Fibroblast of villous mesenchyme (primary cell): Measurements from ENCODE around the gene MAGOH.

- CAGE, long polyA plus RNA, result no peak
Observed at GRCh38 chr1:53195329-53196039, 1.1 kb upstream of the CPT2 start.

DNA sequence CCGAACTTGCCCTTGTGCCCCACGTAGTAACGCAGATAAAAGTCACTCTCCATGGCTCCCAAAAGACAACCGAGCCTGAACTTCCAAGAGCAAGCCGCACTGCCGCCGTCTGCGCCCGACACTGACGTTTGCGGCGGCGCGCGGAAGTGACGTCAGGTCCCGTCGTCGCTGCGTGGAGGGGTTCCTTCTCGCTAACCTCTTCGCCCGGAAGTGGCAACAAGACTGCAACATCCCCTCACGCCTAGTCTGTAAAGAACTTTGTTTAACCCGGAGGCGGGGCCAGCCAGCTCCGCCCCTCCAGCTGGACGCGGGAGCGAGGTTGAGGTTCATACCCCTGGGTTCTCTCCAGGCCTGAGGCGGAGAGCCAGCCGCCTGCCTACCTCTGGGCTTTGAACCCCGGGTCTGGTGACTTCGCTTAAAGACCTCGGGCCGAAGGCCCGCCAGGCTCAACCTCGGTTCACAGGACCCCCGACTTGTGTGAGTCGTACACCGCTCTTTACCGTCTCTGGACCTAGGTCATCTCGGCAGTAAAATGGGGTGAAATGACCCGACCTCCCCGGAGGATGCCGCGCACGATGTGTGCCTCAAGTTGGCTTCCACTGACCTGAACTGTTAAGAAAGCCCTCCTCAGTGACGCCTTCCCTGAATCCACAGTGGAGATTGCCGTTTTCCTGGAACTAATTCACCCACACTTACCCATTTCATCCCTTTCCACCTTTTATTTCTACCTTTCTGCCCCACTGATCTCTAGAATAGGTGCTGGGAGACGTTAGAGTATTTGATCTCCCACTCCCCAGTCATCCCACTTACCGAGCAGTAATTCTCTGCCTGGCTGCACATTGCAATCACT, at the start of gene MAGOH:
MAGOH (minus strand) TSS at position 123 of the 850 bp plus-strand sequence.
- CAGE, long polyA plus RNA, result start-site peak on the minus strand centred at position 116 of the sequence, 50 bp wide, 211 and 288 reads in 2 replicates

DNA sequence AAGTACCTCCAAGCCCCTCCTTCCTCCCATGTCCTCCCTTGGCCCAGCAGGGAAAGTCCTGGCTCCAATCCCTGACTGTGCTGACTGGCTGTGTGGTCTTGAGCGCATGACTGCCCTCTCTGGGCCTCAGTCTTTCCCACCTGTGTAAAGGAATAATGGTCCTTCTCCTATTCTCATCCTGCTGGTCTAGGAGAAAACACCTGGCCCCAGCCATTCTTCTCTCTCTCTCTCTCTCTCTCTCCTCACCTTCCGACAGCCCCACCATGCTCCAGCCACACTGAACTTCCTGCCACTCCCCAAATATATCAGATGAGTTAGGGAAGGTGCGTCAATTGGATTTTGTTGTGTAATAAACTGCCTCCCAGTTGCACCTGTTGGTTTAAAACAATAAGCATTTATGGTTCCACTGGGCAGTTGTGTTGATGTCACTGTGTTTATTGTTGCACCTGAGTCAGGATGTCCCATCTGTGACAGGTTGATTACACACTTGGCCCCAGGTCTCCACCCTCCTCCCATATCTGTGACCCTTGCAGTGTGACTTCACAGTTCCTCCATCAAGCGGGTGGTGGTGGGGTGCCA, 22.3 kb upstream of the LRP8 start:
- CAGE, long polyA plus RNA, result no peak

DNA sequence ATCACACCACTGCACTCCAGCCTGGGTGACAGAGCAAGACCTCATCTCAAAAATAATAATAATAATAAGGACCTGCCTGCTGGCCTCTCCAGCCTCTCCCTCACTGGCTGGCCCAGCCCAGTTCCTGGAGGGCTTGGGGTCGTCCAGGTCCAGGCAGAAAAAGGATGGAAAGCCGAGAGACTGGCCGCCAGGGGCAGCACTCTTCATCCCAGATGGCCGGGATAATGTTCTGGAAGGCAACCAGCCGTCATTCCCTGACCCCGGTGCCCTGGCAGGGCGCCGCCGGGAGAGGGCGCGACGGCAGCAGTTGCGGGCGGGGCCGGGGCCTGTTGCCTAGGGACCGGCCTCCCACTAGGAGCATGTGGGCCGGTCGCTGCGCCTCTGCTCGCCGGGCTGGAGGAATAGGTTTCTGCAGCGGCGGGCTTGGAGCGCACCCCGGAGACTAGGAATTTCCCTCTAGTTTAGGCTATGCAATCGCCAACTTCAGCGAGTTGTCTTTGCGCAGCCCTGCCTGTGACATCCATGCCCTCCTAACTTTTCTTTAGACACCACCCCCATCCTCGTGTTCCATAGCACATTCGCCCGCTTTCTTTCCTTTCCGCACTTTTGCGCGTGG, 10.9 kb downstream of the DMRTB1 start:
- CAGE, long polyA plus RNA, result no peak

- CAGE, long polyA plus RNA, result no peak
Observed at GRCh38 chr1:53512304-53512690, 53.1 kb downstream of the DMRTB1 start.

DNA sequence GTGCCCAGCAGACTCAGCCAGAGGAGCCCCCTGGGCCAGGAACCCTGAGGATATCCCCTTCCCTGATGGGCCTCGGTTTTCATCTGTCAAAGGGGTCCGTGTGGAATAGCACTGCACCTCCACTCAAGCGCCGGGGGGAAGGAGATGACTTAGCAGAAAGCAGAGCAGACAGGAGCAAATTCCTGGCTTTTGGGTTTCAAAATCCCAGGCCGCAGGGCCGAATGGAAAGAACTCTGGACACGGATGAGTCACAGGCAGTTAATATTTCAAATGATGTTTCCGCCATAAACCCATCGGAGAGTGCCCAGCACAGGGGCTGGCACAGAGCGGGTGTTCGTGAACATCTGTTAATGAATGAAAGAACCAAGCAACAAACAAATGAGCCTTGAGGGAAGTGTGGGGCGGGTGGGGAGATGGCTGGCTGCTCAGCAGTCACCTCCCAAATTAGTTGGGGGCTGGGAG, 83.0 kb downstream of the DMRTB1 start:
- CAGE, long polyA plus RNA, result no peak

DNA sequence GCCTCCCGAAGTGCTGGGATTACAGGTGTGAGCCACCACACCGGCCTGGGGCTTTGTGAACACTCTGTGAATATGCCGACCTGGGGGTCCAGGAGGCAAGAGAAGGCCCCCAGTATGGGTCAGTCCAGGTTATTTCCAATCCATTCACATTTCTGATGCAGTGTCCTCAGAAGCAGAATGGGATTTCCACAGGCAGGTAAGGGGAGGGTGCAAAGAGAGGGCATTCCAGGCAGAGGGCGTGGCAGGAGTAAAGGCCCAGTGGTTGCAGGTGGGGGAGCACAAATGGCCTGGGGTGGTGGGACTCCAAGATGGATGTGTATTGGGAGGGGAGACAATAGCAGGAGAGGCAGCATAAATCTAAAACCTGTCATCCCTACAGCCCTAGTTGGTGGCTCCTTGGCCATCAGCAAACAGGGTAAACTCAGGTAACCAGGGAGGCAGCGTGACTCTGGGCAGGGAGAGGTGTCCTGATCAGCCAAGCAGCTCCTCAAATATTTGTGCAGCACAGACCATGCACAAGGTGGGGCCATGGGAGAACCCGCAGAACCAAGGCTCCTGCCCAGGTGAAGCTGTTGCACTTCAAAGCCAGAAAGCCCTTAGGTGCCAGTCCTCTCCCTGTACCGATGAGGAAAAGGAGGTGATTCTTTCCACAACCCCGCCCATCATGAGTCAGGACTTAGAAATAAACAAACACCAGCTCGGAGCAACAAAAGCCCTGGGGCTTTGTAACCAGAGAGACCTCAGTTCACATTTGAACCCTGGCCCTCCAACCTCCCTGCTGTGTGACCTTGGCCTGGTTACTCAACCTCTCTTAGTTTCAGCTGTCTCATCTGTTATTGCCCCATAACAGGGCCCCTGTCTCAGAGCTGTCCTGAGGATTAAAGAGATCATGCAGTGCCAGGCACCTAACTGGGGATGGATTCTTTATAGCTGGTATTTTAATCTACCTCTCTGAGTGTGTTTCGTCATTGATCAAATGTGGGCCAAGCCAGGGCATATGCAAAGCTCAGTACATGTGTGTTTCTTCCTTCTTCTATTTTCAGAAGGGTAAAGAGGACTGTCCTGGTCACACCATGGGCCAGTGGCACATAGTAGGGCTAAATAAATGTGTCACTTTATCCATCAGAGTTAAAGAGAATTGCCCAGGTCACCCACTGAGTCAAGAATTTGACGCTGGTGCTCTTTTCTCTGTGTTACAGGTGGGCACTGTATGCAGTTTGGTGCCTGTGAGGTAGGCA, 1.7 kb downstream of the LDLRAD1 start:
- CAGE, long polyA plus RNA, result no peak

DNA sequence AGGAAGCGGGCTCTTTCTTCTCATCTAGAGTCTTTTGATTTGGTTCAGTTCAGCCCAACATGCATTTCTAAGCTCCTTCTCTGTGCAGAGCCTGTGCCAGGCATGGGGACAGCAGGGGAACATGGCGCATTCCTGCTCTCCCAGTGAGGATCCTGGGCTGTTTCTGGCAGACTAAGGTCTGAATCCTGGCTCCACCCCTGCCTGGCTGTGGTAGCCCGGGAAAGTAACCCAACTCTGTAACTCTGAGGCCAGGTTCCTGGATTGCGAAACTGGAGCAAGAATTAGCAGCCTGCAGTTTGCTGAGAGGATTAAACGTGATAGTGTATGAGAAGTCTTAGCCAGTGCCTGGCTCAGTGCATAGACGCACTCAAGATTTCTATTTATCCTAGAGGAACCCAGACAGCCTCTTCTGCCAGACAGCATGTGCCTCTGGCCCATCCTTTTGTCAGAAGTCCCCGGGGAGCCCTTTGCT, 1.0 kb upstream of the CDCP2 start:
- CAGE, long polyA plus RNA, result no peak

DNA sequence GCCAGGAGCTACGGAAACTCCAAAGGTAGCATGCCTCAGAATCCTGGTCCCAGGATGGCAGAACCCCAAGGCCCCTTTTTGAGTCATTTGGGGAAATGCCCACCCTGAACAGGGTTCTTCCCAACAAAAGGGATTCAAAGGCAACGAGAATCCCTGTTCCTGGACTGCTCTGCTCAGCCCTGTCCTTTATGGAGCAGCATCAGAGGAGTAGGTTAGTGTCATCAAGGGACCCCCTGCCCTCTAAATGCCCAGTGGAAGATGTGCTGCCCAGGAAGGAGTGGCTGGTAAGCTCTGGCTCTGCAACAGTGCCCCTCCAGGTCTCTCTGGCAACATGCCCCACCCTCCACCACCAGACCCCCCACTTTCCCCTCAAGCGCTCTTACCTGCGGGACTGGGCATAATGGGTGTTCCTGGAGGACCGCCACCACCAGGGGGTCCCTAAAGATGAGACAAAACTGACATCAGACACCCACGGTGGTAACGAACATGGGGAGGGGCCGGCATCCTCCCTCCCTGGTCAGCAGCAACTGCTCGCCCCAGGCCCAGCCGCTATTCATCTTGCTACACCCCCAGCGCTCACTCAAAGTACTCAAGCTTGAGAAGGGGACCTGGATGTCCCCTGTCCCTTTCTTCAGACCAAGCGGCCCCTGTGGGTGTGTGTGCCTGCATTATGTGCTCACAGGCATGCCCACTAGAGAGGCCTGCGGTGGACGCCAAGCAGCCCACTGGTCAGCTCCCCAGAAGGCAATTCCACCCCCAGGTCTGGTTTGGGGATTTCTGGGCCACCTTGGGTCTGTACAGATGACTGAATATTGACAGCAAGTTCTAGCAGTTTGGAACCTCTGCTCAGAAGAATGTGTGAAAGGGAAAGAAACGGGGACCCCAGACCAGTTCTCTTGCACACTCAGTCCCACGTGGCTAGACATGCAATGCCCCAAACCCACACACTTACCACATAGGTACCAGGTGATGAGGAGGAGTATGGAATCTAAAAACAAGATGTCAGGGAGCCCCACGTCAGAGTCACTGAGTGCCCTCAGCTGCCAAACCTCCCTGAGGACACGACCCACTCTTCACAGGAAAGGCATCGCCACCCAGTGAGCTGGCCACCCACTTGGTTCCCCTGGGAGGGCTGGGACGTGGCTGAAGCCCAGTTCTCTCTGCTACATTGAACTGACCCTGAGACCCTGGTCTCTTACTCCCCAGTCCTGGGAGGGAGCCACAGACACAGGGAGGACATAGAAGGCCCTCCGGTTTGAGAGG, 41.0 kb downstream of the MRPL37 start:
- CAGE, long polyA plus RNA, result no peak

GRCh38 chr1:54242876-54243668, 43.1 kb downstream of the MRPL37 start:
- CAGE, long polyA plus RNA, result no peak

DNA sequence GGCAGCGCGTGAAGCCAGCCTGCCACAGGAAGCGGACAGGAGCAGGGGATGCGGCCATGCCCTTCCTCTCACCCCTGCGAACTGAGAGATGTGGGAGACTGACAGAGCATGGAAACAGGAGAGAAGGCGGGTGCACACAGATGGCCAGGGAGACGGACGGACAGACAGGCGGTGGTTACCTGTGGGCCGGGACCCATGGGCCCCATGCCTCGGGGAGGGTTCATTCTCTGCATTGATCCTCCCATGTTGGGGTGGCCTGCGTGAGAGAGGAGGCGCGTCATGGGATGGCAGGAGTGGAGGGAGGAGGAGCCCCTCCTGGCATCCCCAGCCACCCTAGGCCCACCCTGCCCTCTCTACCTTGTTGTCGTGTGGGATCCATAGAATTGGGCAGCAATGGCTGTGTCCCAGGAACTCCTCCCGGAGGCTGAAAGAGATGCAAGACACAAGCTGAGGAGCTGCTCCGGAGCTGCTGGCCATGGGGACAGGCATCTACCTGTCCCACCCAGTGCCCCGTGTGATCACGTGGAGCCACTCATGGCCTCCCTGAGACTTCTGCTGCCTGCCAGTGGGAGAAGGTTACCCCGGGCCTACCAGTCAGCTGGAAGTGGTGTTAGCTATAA, 51.6 kb downstream of the MRPL37 start:
- CAGE, long polyA plus RNA, result no peak

DNA sequence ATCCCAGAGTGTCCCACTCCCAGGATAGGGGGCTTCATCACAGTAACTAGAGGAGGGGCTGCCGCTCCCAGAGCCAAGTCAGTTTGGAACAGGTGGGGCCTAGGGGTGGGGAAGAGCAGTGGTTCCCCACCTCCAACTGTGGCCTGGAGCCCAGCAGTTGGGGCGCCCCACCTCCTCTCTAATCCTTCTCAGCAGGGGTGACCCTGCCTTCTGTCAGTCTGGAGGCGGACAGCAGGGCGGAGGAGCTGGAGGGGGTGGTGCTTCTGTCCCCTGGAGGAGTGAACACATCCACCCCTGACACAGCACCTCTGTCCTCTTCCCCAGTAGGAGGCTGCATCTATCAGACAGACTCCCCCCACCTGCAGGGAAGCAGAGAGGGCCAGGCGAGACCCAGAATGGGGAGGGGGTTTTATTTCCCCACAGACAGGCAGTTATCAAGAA, 73.8 kb downstream of the MRPL37 start:
- CAGE, long polyA plus RNA, result no peak

DNA sequence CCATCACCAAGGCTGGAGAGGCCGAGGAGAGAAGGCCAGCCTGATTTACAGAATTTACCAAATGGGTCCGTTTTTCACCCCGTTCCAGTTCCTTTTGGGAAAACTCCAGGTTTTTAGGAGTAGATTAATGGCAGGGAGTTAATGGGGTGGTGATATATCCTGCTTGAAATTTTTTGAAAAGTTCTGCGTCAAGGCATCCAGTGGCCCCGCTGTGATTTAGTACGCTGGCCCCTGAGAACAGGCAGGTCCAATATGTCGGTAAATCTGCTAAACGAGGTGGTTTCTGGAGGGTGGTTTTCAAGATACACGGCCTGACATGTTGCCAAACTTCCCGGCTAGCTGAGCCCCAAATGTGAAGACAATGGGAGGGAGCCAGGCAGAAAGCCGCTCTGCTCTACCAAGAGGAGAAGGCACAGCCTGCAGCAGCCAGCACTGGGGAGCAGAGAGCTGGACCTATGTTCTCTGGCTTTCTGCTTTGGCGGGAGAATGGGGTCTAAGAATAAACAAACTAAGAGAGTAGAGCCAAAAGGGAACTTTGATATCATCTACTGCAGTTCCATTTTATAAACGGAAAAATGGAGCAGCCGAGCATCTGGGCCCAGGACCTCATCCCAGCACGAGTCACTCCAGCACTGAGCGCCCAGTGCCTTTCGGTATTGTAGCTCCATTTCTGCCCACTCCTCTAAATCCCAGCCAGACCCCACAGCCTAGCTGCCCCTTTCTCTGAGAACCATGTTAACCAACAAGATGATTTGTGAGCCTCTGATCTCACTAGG, 124.8 kb downstream of the MRPL37 start:
- CAGE, long polyA plus RNA, result no peak

GRCh38 chr1:54325947-54327012, 126.3 kb downstream of the MRPL37 start:
- CAGE, long polyA plus RNA, result no peak

DNA sequence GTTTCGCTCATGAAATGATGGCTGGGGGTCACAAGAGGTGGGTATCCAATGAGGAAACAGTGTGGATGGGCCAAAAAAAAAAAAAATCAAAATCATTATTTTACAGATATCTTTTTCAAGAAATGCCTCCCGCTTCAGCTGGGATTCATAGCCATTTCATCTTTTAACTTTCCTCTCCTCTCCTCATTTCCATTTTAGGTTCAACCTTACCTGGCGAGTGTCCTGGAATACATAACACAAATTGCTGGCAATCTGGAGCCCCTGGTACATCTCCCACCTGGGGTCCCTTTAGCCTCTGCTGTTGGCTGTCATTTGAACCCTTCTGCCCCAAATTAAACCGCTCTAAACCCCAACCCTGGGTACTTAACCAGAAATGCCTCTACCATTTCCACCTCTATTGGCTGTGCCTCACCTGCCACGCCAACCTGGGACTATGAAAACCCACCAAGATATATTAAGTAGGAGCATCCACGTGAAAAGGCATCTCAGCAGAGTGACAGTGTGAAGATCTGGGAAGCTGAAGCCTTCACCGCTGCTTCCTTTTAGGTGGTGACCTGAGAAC, 149.8 kb downstream of the MRPL37 start:
- CAGE, long polyA plus RNA, result no peak

GRCh38 chr1:54358927-54359460, 159.0 kb downstream of the MRPL37 start:
- CAGE, long polyA plus RNA, result no peak

DNA sequence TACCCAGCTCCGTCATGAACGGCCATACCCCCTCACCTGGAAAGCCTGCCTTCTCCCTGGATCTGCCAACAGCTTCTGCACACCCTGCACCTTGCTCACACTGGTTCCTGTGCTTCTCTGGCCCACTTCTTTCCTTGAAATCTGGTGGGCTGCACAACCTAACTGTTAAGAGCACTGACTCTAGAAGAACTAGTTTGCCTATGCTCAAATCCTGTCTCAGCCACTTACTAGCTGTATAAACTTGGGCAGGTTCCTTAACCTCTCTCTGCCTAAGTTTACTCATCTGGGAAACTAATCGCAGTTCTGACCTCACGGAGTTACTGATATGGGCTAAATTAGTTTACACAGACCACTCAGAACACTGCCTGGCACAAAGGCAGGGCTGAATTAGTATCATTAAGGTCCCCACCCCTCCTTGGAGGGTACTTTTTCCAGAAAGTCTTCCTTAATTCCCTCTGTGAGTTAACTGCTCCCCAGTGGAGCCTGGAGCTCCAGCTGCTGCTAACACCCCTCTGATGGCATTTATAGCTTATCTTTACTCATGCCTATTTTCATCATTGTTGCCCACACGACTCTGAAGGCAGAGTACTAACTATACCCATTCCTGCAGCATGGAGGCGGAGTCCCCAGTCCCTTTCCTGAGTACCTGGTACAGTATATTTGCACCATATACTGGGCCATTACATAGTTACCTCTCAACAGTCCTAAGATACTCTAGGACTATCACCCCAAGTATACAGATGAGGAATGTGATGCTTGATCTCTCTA, 165.9 kb downstream of the MRPL37 start:
- CAGE, long polyA plus RNA, result no peak

- CAGE, long polyA plus RNA, result no peak
Observed at GRCh38 chr1:54370886-54372045, 171.3 kb downstream of the MRPL37 start.

- CAGE, long polyA plus RNA, result no peak
Observed at GRCh38 chr1:54376394-54377731, 171.2 kb upstream of the ACOT11 start.

DNA sequence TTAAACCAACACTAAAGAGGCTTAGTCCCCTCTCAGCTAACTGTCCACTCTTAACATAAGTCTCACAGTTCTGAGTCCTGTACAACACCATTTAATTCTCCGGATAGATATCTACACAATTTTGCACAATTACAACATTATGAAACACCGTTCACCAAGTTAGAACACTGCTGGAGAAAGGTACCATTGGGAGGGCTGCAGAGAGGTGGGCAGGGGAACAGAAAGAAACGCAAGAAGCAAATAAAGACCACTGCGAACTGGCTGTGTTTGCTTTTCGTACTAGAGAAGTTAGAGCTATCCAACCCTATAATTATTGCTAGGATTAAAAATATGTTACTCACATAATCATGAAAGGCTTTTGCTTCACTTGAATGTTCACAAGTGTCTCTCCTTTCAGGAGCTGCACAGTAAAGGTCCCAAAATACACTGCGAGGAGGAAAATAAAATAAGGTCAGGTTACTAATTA, 146.5 kb upstream of the ACOT11 start:
- CAGE, long polyA plus RNA, result no peak